ENCODE measurements around a stretch of chr17.

DNA sequence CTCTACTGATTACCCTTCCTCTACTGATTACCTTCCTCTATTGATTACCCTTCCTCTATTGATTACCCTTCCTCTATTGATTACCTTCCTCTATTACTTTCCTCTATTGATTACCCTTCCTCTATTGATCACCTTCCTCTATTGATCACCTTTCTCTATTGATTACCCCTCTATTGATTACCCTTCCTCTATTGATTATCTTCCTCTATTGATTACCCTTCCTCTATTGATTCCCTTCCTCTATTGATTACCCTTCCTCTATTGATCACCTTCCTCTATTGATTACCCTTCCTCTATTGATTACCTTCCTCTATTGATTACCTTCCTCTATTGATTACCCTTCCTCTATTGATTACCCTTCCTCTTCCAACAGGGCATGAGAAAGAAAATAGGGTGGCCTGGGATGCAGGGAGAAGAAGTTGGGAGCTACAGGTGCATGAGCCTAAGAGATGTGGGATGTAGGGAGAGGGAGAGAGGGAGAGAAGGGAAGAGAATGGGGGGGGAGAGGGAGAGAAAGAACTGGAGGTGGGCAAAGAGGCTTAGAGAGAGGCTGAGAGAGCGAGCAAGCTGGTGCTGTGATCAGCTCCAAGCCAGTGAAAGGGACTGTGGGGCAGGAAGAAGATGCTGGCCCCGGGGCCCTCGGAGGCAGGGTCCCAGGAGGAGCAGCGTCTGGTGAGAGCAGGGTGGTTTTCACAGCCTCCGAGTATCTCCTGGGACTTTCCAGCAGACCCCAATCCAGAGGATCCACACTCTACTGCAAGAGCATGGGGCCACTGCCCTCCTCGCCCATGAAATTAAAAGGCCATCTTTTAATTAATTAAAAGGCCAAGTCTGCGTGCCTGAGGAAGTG lies 62.7 kb upstream of the DOC2B start:
- PRO-cap, 5 experiments, result no peak in any of the 5 experiments
- RAMPAGE, long total RNA, 2 experiments, result no peak in any of the 2 experiments
- RRBS, result no CpG with 5 or more reads among the region's 7 CpGs

- PRO-cap, 5 experiments, result no peak in any of the 5 experiments
- RAMPAGE, long total RNA, 2 experiments, result no peak in any of the 2 experiments
- RRBS, result no CpG with 5 or more reads among the region's 9 CpGs
These were observed 41.7 kb downstream of the RPH3AL start for GRCh38 chr17:310951-311319.

DNA sequence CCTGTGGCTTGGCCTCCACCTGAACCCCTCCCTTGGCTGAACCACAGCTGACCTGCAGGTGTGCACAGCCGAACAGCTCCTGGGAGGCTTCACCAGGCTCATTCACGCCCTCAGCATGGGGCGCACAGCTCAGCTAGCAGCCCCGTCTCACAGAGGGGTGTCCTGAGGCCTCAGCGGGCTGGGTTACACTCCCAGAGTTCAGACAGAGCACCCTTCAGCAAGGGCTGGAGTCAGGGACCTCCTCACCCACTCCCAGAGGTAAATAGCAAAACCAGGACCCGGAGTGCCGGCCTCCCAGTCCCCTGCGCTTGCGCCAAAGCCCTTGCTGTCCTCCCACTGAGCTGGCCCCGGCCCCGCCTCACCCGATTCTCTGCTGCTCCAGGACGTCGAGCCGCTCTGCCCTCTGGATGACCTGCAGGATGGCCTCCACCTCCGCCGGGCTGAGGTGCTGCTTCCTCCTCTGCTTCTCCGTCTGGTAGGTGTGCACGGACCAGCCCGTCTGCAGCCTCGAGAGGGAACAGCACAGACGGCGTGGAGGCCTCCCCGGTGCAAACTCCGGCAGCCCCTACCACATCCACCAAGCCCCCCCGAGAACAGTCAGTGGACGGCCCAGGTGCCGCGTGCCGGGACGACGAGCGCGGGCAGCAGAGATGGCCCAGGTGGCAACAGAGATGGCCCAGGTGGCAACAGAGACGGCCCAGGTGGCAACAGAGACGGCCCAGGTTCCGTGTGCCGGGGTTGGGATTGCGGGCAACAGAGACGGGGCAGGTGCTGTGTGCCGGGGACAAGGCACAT lies 31.5 kb downstream of the RPH3AL start:
- PRO-cap, 5 experiments, result no peak in any of the 5 experiments
- RAMPAGE, long total RNA, 2 experiments, result no peak in any of the 2 experiments
- RRBS, result 92% methylated on average over 23 of the region's 41 CpGs

DNA sequence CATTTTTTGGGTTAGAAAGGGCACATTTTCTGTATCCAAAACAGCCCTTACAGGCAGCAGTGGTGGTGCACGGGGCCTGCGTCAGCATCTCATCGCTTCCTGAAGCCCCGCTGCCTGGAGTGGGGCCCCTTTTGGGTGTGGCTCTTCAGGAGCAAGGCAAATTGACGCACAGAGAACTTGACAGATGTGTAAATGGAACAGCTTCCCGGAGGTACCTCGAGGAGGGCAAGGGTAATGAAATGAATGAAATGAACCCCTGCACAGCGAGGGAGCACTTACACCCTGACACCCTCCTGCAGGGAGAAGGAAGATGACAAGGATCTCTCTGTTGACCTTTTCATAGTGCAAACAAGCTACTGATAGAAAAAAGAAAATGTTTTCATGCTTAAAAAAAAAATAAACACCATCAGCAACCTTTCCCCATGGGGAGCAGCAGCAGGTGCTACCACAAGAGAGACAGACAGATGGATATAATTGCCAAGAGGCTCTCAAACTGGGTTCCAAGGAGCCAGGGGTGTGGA lies 485 bp upstream of the RPH3AL start:
- PRO-cap, 5 experiments, result peak in 3 of 5 experiments; most common plus-strand start position 219 of the sequence (in 1); most common minus-strand start position 94 of the sequence (in 3)
- RAMPAGE, long total RNA, 2 experiments, result no peak in any of the 2 experiments
- RRBS, result no CpG with 5 or more reads among the region's 8 CpGs

DNA sequence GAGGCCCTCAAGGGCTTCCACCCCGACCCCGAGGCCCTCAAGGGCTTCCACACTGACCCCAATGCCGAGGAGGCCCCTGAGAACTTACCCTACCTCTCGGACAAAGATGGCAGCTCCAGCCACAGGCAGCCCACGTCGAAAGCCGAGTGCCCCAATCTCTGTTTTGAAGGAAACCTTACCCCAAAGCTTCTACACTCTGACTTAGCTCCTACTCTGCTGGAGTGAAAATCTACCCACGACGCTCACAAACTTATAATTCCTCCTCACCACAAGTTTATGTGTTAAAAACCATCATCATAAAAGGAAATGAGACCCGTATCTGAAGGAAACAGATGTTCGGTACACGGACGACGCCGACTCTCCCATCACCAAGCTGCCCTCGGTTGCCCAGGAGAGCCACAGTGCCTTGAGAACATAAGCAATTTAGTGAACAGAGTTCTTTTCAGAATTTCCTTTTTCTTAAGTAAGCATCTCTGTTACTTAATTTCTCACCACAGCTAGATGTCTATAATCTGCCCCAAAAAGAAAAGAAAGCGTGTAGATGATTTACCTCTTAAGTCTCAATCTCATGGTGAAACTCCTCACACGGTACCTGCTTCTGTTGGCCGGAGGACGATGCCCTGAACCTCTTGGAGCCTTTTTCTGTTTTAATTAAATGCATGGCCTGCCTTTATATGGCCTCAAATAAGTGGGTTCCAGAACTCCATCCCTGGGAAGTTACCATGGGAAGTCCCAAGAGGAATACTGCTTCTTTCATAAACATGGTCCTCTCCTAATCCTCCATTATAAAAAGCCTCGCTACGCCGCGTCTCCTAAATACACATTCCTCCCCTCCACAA lies 4.0 kb downstream of the C17orf97 start:
- PRO-cap, 5 experiments, result no peak in any of the 5 experiments
- RAMPAGE, long total RNA, 2 experiments, result no peak in any of the 2 experiments
- RRBS, result no CpG with 5 or more reads among the region's 24 CpGs

- PRO-cap, 5 experiments, result no peak in any of the 5 experiments
- RAMPAGE, long total RNA, 2 experiments, result no peak in any of the 2 experiments
- RRBS, result no CpG with 5 or more reads among the region's 20 CpGs
These were observed 84.6 kb downstream of the C17orf97 start for GRCh38 chr17:494686-495193.

GRCh38 chr17:511818-512370 lies 101.8 kb downstream of the C17orf97 start:
- PRO-cap, 5 experiments, result peak in 2 of 5 experiments; most common plus-strand start chr17:512215 (in 2); most common minus-strand start chr17:512003 (in 1)
- RAMPAGE, long total RNA, 2 experiments, result no peak in any of the 2 experiments
- RRBS, result no CpG with 5 or more reads among the region's 15 CpGs

GRCh38 chr17:637400-638323 lies 77.0 kb downstream of the VPS53 start:
- PRO-cap, 5 experiments, result no peak in any of the 5 experiments
- RAMPAGE, long total RNA, 2 experiments, result no peak in any of the 2 experiments
- RRBS, result no CpG with 5 or more reads among the region's 5 CpGs

GRCh38 chr17:752464-753236 lies 586 bp upstream of the GEMIN4 start:
- PRO-cap, 5 experiments, result peak in 4 of 5 experiments; most common plus-strand start chr17:752884 (in 2); most common minus-strand start chr17:752820 (in 2)
- RAMPAGE, long total RNA, 2 experiments, result no peak in any of the 2 experiments
- RRBS, result 3% methylated on average over 6 of the region's 62 CpGs

DNA sequence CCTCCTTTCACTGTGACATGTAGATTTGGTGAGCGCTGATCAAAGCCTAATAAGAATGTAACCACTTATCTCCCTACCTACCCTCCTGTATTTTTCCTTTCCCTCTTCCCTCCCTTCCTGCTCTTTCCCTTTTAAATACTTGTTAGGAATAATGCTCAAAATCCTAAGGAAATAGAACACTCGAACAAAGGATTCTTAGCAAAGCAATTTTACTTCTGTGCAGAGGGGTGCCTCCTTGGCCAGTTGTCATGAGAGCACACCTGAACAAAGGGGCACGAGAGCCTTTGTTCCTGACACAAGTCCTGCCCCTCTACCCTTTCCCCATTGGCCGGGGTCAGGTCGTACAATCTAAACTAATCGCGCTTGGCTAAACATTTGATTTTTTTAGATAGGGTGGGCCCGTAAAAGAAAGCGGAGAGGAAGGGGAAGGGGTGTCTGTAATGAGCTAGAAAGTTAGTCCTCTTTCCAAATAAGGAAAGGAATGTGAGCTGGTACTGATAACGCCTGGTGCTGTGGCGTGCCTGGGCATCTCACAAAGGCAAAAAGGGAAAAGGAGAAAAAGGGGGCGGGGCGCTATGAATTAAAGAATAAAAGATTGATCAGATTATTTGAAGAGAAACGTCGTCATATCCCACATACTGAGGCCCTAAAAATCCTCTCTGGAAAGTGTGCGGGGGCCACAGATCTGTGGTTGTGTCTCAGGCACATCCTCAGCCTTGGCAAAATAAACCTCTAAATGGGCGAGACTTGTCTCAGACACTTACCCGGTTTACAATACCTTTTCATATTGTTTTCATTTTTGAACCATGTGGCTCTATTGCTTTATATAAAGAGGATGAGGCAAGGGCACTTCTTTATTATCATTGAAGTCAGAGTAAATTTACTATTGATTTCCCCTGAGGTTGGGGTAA lies 4.1 kb upstream of the GEMIN4 start:
- PRO-cap, 5 experiments, result no peak in any of the 5 experiments
- RAMPAGE, long total RNA, 2 experiments, result no peak in any of the 2 experiments
- RRBS, result no CpG with 5 or more reads among the region's 18 CpGs

GRCh38 chr17:791427-792090 lies 9.4 kb downstream of the MRM3 start:
- PRO-cap, 5 experiments, result no peak in any of the 5 experiments
- RAMPAGE, long total RNA, 2 experiments, result no peak in any of the 2 experiments
- RRBS, result 86% methylated on average over 5 of the region's 23 CpGs

DNA sequence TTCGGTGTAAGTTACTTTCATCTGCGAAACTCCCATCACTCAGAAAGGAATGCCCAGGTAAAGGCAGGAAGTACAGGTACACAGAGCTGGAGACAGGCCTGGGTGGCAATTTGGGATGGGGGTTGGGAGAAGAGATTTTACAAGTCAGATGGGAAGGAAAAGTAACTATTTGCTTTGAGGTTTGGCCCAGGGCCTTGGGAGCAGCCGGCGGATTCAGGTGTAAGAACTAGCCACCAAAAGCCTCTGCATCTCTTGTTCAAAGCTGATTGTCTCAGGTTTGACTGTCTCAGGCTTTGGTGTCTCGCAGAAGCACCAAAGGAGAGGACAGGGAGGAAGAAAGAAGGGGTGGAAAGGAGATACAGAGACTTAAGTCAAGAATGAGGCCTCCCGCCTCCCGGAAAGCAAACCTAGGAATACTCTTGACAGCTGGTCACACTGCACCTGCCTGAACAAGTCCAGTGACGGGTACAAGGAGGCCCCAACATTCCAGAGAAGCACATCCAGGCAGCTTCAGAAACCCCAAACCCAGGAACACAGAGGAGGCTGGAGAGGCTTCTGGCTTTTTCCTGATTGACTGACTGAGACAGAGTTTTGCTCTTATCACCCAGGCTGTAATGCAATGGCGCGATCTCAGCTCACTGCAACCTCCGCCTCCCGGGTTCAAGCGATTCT lies 54.6 kb downstream of the NXN start:
- PRO-cap, 5 experiments, result no peak in any of the 5 experiments
- RAMPAGE, long total RNA, 2 experiments, result no peak in any of the 2 experiments
- RRBS, result no CpG with 5 or more reads among the region's 13 CpGs

- PRO-cap, 5 experiments, result no peak in any of the 5 experiments
- RAMPAGE, long total RNA, 2 experiments, result no peak in any of the 2 experiments
- RRBS, result no CpG with 5 or more reads among the region's 24 CpGs
These were observed 27.0 kb downstream of the NXN start for GRCh38 chr17:952473-953109.

GRCh38 chr17:1043506-1044403 lies 46.8 kb downstream of the TIMM22 start:
- PRO-cap, 5 experiments, result peak in 2 of 5 experiments; most common plus-strand start chr17:1043972 (in 2)
- RAMPAGE, long total RNA, 2 experiments, result no peak in any of the 2 experiments
- RRBS, result no CpG with 5 or more reads among the region's 29 CpGs

- PRO-cap, 5 experiments, result no peak in any of the 5 experiments
- RAMPAGE, long total RNA, 2 experiments, result no peak in any of the 2 experiments
- RRBS, result no CpG with 5 or more reads among the region's 12 CpGs
These were observed 78.3 kb downstream of the TIMM22 start for GRCh38 chr17:1075207-1075603.

DNA sequence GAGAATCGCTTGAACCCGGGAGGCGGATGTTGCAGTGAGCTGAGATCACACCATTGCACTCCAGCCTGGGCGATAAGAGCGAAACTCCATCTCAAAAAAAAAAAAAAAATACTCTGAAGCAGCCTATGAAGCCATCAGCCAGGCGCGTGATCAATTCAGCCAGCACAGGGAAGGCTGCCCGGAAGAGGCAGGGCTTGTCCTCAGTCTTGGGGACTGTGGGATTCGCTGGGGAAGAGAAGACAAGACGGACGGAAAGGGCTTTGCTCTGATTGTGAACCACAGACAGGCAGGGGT lies 37.3 kb downstream of the ABR start:
- PRO-cap, 5 experiments, result no peak in any of the 5 experiments
- RAMPAGE, long total RNA, 2 experiments, result no peak in any of the 2 experiments
- RRBS, result no CpG with 5 or more reads among the region's 11 CpGs

DNA sequence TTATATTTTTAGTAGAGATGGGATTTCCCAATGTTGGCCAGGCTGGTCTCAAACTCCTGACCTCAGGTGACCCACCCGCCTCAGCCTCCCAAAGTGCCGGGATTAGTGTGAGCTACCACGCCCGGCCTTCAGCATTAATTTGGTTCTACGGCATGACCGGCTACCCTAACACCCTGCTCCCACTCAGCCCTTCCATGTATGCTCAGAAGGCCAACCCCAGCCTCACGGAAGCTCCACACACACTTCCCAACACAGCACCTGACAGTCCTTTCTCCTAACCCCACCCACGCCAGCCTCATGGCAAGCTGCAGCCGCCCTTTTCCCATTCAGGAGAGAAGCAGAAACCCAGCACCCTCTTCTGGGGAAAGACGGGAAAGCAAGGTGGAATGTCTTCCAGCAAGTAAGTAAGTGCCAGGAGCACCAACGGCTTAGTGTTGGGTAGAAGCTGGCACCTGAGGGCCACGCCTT lies 32.2 kb downstream of the ABR start:
- PRO-cap, 5 experiments, result no peak in any of the 5 experiments
- RAMPAGE, long total RNA, 2 experiments, result no peak in any of the 2 experiments
- RRBS, result 90% methylated on average over 2 of the region's 12 CpGs

DNA sequence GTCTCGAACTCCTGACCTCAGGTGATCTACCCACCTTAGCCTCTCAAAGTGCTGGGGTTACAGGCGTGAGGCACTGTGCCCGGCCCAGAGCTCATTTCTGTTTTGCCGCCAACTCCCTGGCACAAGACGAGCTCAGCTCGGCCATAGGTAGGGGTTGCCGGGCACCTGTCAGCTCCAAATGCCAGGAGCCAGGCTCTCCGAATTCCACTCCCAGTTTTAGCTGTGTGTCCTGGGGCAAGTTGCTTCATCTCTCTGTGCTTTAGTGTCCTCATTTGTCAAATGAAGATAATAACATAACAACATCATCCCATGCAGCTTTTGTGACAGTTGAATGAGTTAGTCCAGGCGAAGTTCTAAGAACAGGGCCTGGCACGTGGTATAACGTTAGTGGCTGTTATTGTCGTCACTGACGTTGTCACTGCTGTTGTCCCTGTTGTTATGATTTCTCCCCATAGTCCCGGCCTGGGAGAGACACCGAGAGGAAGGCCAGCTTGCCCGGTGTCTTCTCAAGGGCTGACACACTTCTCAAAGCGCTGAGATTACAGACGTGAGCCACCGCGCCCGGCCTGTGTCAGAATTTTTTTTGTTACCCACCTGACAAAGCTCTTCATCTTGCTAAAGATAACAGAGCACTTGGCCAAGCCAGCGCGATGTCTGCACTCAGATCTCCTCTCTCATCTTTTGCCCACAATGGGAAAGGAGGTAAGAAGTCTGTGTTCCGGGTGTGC lies 30.0 kb downstream of the ABR start:
- PRO-cap, 5 experiments, result no peak in any of the 5 experiments
- RAMPAGE, long total RNA, 2 experiments, result no peak in any of the 2 experiments
- RRBS, result 72% methylated on average over 6 of the region's 24 CpGs

DNA sequence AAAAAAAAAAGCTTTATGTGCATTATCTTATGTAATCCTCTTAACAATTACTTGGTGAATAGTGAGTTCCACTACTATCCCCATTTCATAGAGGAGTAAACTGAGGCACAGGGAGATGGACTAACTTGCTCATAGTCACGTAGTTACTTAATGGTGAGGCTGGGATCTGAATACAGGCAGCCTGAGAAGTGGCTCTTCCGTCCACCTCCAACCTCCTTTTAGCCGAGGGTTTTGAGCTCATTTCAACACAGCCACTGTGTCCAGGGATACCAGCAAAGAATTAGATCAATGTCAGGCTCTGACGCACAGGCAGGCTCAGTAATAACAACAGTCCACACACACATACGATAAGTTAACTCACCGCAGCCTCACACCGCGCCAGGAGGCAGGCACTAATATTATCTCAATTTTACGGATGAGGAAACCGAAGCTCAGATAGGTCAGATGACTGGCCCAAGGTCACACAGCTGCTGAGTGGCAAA lies 23.0 kb downstream of the ABR start:
- PRO-cap, 5 experiments, result no peak in any of the 5 experiments
- RAMPAGE, long total RNA, 2 experiments, result no peak in any of the 2 experiments
- RRBS, result no CpG with 5 or more reads among the region's 10 CpGs

GRCh38 chr17:1179193-1179401 lies 684 bp downstream of the ABR start:
- PRO-cap, 5 experiments, result no peak in any of the 5 experiments
- RAMPAGE, long total RNA, 2 experiments, result no peak in any of the 2 experiments
- RRBS, result 3% methylated on average over 15 of the region's 16 CpGs